Thoracic aorta endothelial cell (primary cell): ENCODE measurements around a stretch of chr11.

DNA sequence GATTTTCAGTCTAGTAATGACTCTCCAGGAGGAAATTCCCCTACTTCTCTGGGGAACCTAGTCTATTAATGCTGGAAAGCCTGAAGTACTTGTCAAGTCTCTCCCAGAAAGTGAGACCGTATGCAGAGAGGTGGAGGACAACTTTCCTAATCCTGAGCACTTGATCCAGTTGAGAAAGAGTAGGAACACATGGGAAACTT lies 588.1 kb upstream of the B3GAT1 start:
- CAGE, long polyA plus RNA: no peak